Melanocyte of skin (primary cell): ENCODE measurements around the genes SIRT3, RASSF7 and SCT.

DNA sequence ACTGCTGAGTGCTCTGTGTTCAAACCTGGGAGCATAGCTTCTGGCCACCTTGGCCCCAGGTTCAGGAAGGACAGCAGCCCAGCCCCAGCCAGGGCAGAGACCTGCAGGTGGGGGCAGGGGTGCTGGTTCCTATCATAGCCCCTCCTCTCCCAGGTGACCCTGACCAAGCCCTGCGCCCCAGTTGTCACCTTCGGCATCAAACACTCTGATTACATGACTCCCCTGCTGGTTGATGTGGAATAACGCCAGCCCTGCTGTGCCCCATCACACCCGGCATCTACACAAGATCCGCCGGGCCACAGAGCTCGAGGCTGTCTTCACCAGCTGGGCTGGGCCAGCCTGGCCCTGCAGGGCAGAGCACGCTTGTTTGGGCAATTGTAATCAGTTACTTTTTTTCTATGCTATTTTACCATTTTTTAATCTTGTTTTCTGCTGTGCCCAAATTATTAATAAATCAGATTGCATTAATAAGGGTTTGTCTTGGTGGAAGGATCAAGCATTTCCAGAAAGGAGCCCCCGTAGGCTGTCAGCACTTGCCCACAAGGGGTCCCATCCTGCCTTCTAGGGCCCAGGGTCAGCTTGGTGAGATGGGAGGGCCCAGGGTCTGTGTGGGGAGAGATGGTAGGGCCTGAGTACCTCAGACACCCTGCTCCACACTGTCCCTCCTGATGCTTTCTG, 3.4 kb downstream of the ODF3 start:
- CAGE, long polyA plus RNA, 2 experiments: no peak in any of the 2 experiments

DNA sequence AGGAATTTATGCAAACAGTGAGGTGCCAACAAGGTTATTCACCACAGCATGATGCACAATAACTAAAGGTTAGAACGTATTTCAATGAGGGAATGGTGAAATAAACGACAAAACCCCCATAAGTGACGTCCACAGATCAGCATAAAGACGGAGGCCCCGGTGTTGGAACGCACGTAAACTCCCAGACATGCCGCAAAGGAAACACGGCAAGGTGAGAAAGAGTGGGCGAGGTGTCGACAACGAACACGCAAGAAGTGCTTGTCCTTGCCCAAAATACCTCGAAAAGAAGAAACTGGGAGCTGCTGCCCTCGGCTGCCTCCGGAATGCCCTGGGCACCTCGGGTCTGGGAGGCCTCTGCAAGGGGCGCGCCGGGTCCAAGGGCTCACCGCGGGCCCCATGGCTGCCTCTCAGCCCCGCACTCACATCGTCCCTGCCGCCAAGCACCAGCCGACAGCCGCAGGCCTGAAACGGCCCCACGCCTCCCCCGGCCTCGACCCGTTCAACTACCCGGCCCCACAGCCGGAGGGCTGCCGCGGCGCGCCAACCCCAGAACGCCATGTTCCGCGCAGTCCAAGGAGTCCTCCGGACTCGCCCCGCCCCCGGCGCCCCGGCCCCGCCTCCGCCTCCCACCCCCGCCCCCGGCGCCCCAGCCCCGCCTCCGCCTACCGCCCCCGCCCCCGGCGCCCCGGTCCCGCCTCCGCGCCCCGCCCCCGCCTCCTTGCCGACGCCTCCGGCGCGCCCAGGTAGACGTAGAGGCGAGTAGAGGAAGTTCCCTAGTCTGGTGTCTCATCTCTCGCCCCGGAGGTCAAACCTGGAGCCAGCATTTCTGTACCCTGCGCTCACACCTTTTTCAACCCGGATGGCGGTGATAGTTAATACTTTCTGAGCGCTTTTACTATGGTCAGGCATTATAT, at the start of gene SIRT3:
Gene SIRT3, minus strand, starts transcription at position 572 of the 914 bp plus-strand sequence.
- CAGE, long polyA plus RNA, 2 experiments: start-site peak on the minus strand in 1 of 2 experiments, centred at position 590 of the sequence, 16 to 105 reads per replicate

DNA sequence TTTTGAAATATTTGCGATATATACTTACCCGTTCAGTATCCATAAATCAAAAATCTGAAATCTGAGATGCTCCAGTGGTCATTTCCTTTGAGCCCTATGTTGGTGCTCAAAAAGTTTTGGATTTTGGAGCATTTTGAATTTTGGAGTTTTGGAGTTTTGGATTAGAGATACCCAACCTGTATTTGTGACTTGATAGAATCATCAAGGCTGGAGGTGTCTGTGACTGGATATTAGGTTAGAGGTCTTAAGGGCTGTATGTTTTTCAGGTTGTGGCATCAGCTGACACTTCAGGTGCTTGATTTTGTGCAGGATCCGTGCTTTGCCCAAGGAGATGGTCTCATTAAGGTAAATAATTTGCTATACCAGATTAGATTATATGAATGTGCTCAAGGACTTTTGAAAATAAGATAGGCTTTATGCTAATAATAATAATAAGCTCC, 2.0 kb downstream of the PSMD13 start:
- CAGE, long polyA plus RNA, 2 experiments: no peak in any of the 2 experiments

- CAGE, long polyA plus RNA, 2 experiments: no peak in any of the 2 experiments
Measured at GRCh38 chr11:293474-294296, 4.8 kb downstream of the PGGHG start.

DNA sequence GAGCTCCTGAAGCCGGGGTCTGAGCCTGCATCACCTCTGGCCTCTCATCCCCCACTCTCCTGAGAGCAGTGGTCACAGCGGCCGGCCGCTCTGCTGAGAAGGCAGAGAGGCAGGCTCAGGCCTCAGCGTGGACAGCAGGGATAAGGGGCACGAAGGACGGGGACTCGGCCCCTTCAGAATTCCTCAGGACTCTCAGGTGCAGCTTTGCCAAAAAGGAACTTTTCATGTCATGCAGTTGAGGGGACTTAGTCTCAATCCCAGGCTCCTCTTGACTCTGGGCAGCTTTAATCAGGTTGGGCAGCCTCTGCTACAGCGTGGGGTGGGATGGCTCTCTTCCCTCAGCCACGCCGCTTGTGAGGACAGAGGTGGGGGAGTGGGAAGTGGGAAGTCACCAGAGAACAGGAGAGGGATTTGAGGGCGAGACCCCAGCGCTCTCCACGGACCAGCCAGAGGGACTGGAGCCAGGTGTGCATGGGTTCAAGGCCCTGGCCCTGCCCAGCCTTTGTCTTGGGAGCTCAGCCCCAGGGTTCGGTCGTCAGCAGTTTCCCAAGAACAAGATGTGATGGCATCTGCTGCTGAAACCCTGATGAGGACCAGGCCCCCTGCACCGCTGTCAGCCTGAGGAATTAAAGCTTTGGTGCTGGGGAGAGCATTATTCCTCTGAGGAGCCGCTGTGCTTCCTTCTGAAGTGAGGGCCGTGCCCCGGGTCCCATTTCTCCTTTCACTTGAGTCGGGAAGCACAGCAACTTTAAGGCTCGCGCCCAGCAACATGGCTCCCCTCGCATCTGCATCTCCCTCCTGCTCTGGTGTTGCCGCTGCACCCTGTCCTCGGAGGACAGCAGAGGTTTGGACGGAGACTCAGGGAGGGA, 4.1 kb downstream of the IFITM5 start:
- CAGE, long polyA plus RNA, 2 experiments: no peak in any of the 2 experiments

GRCh38 chr11:318466-318777, 2.2 kb downstream of the IFITM3 start:
- CAGE, long polyA plus RNA, 2 experiments: no peak in any of the 2 experiments

DNA sequence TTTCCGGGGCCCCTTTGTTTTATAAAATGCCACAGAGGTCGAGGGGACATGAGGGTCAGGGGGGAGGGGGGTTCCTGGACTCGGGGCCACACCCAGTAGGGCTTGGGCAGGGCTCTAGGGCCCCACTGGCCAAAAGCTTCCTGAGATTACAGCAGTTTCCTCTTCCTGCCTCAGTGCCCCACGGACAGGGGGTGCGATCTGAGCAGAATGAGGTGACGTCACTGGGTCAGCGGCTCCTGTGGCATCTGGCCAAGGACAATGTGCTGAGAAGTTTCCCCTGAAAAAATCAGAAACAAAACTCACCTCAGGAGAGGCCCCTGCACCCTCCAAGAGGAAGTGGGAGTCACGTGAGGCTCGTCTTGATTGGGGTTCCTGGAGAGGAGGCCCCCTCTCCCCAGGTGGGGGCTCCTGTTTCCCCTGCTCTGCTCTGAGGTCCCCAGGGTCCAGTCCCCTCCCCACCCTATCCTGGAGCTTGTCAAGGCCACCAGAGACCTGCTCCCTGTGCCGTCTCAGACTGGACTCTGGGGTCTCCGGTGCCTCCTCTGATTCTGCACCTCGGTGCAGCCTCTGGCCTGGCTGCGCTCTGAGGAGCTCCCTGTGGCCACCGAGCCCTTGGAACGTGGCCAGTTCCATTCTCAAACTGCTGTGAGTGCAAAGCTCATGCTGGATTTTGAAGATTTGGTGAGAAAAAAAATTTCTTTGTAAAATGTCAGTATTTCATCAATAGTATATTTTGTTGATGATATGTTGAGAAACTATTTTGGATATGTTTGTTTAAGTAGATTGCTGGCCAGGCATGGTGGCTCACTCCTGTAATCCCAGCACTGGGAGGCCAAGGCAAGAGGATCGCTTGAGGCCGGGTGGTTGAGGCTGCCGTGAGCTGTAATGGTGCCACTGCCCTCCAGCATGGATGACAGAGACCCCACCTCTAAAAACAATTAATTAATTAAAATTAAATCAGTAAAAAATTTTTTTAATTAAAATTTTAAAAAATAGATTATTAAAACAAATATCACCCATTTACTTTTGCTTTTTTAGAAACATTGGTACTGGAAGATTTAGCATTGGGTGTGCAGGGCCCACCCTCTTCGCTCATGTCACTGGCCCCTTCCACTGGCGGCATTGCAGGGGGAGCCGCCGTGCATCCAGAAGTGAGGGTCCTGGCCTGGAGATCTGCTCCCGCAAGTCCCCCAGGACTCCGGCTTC, 6.7 kb upstream of the IFITM3 start:
- CAGE, long polyA plus RNA, 2 experiments: no peak in any of the 2 experiments

DNA sequence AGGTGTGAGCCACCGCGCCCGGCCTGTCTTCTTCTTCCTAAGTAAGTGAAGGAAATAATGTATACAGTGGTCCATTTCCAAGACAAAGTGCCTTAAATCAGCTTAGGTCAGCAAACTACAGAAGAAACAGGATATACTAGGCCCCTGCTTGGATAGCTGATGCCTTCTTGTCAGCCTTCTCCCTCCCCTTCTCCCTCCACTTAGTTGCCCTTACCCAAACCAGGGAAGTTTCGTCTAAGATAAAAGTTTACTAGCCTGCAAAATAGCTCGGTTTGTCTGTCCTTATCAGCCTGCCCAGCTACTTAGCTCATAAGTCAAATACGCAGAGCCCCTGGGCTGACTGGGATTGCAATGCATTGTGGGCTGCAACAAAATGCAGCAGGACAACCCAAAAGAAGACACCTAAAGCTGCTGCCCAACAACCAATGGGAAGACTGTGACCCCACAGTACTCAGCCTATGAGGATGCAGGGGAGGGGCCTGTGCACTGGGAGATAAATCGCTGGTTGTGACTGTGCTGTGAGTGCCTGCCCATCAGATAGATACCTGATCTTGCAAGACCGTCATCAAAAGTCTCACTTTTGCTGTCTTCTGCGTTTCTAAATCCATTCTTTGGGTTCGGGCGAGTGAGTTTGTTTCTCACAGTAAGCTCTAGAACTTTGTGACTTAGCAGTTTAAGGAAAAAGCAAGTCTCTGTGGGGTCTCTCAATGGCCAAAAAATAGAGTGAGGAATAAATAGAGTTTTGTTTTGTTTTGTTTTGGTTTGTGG, 8.7 kb upstream of the IFITM3 start:
- CAGE, long polyA plus RNA, 2 experiments: no peak in any of the 2 experiments

- CAGE, long polyA plus RNA, 2 experiments: no peak in any of the 2 experiments
Measured at GRCh38 chr11:405384-406245, 9.2 kb downstream of the SIGIRR start.

DNA sequence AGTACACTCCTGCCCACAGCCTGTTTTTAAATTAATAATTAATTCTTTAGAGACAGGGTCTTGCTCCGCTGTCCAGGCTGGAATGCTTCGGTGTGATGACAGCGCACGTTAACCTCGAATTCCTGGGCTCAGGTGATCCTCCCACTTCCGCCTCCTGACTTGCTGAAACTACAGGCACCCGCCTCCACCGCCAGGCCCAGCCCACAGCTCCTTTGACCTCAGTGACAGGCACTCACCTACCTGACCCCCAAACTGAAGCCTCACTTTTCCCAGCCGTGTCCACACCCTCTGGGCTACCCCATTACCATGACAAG, 852 bp downstream of the LMNTD2 start:
- CAGE, long polyA plus RNA, 2 experiments: no peak in any of the 2 experiments

GRCh38 chr11:560573-561340, at the start of gene RASSF7:
RASSF7 (plus strand) TSS chr11:560970.
- CAGE, long polyA plus RNA, 2 experiments: no peak in any of the 2 experiments

DNA sequence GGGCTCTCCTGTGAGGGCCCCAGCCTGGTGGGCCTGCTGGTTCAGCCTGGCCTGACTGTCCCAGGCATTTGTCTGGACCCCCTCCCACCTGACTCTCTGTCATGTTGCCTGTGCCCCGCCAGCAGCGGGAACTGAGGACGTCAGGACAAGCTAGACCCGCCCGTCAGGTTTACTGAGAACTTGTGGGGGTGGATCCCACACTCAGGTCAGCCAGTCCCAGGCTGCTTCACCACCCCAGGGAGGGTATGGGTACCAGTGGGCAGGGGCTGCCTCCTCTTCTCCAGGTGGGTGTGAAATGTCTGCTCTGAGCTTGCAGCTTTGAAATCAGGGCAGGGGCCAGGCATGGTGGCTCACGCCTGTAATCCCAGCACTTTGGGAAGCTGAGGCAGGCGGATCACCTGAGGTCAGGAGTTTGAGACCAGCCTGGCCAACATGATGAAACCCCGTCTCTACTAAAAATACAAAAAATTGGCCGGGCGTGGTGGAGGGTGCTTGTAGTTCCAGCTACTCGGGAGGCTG, 3.5 kb downstream of the RASSF7 start:
- CAGE, long polyA plus RNA, 2 experiments: no peak in any of the 2 experiments

DNA sequence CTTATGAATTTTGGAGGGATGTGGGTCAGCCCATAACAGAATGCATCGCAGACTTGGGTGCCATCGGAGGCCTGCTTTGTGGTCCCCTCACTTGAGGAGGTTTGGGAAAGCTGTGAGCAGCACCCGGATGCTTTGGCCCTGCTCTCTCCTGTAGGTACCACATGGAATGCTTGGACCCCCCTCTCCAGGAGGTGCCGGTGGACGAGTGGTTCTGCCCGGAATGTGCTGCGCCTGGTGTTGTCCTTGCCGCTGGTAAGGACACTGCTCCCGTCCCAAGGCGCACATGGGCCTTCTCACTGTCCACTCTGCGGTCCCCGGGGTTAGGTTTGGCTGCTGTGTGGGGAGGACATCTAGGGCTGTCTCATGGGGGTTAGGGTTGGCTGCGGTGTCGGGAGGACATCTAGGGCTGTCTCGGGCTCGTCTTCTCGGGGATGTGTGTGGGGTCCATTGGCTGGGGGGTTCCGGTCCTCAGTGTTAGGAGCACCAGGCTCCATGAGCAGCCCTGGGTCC, 18.9 kb downstream of the IRF7 start:
- CAGE, long polyA plus RNA, 2 experiments: no peak in any of the 2 experiments

DNA sequence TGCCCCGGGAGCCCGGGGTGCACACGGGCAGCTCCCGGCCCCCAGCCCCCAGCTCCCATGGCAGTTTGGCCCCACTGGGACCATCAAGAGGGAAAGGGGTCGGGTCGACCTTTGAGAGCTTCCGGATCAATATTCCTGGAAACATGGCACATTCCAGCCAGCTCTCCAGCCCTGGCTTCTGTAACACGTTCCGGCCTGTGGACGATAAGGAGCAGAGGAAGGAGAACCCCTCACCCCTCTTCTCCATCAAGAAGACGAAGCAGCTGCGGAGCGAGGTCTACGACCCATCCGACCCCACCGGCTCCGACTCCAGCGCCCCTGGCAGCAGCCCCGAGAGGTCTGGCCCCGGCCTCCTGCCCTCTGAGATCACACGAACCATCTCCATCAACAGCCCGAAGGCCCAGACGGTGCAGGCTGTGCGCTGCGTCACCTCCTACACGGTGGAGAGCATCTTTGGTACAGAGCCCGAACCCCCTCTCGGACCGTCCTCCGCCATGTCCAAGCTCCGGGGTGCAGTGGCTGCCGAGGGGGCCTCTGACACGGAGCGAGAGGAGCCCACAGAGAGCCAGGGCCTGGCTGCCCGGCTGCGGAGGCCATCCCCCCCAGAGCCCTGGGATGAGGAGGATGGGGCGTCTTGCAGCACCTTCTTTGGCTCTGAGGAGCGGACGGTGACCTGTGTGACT, 7.9 kb downstream of the IRF7 start:
- CAGE, long polyA plus RNA, 2 experiments: no peak in any of the 2 experiments

GRCh38 chr11:614095-614992, 1.4 kb downstream of the IRF7 start:
- CAGE, long polyA plus RNA, 2 experiments: no peak in any of the 2 experiments

GRCh38 chr11:619680-620013, 3.9 kb upstream of the IRF7 start:
- CAGE, long polyA plus RNA, 2 experiments: no peak in any of the 2 experiments

DNA sequence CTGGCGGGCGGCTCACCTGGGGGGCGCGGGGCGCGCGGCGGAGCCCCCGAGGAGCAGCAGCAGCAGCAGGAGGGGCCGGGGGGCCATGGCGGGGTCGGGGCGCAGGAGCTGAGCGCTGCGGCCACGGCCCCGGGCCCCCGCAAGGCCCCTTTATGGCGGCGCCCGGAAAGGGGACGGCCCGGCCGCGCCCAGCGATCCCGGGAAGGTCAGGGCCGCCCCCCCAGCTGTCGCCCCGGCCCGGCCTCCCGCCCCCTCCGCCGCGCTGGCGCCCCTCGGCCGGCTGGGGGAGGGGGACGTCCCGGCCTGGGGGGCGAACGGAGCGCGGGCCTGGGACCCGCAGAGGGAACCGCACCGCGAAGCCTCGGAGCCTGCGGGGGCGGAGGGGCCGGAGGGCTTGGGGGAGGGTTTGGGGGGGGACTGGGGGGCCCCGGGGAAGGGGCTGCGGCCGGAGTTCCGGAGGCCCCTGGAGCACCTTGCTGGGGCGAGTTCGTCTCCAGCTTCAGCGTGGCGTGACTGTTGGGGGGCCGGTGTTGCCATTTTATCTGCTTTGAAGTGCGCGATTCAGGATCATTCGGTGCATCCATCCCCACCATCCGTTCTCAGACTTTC, at the start of gene SCT:
Gene SCT, minus strand, starts transcription at position 125 of the 609 bp plus-strand sequence.
- CAGE, long polyA plus RNA, 2 experiments: no peak in any of the 2 experiments

DNA sequence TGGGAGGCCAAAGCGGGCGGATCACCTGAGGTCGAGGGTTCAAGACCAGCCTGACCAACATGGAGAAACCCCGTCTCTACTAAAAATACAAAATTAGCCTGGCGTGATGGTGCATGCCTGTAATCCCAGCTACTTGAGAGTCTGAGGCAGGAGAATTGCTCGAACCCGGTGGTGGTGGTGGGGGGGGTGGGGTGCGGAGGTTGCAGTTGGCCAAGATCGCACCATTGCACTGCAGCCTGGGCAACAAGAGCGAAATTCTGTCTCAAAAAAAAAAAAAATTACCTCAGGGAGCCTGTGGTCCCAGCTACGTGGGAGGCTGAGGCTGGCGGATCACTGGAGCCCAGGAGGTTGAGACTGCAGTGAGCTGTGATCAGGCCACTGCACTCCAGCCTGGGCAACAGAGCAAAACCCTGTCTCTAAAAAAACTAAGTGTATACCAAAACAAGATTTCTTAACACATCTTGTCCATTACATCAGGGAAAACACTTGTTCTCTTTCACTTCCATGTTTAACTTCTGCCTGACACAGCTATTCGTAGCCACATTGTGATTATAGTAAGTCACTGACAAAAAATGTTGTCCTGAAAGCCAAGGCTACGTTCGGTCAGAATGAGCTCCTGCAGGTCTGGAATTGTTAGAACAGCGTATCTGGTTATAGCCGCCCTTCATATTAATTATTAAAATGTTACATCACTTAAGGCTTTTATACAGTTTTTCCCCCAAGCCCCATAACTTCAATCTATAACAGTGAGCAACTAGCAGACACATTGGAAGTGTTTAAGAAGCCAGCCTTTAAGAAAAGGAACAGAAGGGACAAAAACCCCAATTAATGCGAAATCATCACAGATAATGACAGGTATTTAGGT, 1.5 kb downstream of the TMEM80 start:
- CAGE, long polyA plus RNA, 2 experiments: no peak in any of the 2 experiments

- CAGE, long polyA plus RNA, 2 experiments: no peak in any of the 2 experiments
Measured at GRCh38 chr11:704554-705395, 1.3 kb upstream of the EPS8L2 start.

- CAGE, long polyA plus RNA, 2 experiments: no peak in any of the 2 experiments
Measured at GRCh38 chr11:726891-727462, 20.3 kb upstream of the TALDO1 start.